Temporal lobe (tissue), 2 donors: ENCODE measurements around a stretch of chr19.

DNA sequence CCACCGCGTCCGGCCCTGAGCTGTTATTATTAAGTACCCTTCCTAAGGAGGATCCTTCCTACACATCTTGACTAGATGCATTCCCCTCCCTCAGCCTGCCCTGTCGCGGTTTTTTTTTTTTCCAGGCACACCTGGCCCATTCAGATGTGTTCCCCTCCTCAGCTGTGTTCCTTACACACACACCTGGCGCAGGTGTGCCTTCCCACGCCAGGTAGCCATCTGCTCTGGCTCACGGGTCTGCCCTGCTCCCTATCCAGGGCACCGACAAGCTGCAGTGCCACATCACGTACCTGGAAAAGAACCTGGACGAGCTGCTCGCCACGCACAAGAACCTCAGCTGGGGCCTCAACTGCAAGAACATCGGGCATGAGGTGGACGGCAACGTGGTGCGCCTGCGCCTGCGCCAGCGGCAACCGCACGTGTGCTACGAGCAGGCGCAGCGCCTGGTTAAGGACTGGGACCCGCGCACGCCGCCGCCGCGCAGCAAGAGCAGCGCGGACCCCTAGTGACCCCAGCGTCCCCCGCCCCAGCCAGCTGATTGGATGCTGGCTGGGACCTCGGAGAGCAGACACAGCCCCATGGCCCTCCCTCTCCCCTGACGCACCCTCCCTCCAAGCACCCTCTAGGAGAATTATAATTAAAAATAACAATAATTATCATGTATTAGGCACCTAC is 12.2 kb downstream of the CCDC105 start:
- RAMPAGE, long total RNA, result no peak

- RAMPAGE, long total RNA, result no peak
These were observed 7.5 kb downstream of the ILVBL start for GRCh38 chr19:15118058-15118610.

GRCh38 chr19:15225563-15226347 is 6.5 kb downstream of the EPHX3 start:
- RAMPAGE, long total RNA, result no peak

DNA sequence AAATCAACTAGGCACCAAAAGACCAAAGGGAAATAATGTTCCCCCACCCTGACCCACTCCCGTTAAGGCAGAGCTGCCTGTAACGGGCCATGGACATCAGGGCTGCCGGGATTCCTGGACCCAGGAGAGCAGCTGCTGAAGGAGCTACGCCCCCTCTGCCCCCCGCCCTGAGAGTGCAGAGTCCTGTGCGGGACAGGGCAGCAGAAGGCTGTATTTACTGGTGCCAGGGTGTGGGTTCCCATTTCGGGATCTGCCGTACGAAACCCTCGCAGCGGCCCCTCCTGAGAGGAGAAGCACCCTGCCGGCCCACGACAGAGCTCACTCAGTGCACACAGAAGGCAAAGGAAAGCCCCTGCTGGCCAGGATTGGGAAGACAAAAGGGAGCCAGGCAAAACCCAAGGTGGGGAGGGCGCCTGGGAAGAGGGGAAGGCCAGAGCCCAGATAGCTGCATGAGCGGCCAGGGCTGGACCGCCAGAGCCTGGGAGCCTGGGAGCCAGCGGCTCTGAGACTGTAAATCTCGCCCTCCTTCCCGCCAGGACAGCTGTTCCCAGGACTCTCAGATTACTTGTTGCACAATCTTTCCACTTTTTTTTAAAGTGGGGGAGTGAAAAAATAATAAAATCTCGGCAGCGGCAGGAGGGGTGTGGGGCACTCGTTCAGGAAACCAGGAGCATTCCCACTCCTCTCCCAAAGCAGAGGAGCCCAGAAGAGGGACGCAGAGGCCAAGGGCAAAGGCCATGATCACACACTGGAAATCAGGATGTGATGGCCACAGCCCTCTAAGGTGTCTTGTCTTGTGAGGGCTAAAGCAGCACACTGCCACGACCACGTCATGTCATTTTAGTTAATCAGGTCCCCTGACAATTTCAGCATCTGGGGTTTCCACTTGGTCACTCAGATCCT is 19.5 kb upstream of the EPHX3 start:
- RAMPAGE, long total RNA, result no peak

DNA sequence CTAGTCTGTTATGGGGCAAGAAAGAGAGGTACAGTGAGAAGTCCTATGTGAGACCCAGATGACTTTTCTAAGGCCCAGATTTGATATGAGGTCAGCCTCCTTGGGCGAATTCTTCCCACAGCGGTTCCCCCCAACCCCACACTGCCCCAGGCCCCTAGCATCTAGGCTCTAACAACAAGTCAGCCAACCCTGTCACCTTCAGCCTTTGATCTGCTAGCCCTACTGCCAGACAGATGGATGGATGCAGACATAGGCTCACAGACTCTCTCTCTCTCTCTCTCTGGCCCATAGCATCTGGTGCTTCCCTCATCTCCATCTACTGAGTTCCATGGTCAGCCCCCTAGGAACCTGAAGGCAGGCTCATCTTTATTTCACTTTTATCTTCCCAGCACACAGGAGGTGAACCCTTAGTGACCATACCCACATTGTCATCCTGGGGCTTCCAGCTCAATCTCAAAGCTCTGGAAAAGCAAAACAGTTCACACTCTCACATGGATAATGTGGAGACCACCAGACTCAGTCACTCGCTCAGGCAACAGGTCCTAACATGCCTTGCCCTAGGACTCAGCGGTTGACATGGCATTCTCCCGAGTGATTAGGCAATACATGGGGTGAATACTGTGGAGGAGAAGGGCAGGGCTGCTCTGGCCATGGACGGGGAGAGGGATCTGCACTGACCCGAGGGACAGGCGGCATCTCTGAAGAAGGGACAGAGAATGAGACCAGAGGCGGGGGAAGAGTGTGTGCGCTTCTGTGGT is 44.2 kb upstream of the EPHX3 start:
- RAMPAGE, long total RNA, result no peak

DNA sequence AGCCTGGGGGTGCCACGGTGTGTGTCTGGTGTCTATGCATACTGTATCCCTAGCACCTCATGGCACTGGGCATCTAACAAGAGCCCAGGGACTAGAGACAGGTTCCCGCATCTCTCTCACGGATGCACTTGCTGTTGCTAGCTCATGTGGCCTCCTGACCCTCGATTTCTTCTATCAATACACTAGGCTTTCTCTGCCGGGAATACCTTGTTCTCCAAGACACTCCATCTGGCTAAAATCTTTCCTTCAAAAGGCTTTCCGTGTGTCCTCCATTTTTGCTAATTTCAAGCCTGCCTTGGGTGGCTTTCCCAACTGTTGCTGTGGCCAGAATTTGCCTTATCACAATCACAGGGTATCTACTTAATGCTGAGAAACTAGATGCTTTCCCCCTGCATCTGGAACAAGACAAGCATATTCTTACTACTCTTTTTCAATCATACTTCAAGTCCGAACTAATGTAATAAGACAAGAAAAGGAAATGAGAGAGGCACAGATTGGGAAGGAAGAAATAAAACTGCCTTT is 37.1 kb downstream of the BRD4 start:
- RAMPAGE, long total RNA, result no peak

- RAMPAGE, long total RNA, result no peak
These were observed 8.5 kb downstream of the BRD4 start for GRCh38 chr19:15323357-15324629.

- RAMPAGE, long total RNA, result no peak
These were observed 1.2 kb downstream of the BRD4 start for GRCh38 chr19:15330795-15331805.

DNA sequence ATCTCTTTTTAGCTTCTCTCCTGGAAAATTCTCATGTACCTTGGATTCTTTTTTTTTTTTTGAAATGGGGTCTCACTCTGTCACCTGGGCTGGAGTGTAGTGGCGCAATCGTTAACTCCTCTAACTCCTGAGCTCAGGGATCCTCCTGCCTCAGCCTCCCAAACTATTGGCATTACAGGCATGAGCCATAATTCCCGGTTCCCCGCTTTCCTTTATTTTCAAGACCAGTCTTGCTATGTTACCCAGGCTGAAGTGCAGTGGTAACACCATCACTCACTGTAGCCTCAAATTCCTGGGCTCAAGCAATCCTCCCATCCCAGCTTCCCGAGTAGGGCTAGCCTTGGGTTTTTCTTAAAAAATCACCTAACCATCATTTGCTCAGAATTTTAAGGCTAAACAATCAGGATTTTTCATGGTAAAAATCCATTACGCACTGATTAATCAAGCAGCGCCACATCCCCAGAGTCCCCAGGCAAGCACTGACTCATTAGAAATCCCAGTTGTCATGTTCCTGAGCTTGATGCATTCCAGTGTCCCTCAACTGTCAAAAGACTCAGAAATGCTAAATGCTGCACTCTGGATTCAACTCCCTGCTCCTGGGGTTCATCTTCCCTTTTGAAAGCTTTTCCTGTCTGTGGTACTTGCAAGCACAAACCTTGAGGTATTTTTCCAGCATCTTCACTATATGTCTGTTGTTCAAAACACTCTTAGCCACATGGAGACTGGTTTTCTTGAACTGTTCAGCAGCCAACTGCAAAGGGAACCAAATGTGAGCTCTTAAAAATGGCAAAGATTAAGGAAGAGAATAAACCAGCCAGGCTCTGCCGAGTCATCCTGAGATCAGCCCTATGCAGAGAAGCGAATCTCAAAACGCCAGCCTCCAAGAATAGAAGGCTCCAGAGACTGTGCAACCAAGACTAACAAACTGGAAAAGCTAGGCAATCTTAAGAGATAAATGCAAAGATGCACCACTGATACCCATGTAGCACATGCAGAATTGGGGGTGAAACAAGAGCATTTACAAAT is 21.0 kb downstream of the AKAP8 start:
- RAMPAGE, long total RNA, result no peak

GRCh38 chr19:15380278-15380737 is 721 bp upstream of the AKAP8 start:
- RAMPAGE, long total RNA, result no peak

DNA sequence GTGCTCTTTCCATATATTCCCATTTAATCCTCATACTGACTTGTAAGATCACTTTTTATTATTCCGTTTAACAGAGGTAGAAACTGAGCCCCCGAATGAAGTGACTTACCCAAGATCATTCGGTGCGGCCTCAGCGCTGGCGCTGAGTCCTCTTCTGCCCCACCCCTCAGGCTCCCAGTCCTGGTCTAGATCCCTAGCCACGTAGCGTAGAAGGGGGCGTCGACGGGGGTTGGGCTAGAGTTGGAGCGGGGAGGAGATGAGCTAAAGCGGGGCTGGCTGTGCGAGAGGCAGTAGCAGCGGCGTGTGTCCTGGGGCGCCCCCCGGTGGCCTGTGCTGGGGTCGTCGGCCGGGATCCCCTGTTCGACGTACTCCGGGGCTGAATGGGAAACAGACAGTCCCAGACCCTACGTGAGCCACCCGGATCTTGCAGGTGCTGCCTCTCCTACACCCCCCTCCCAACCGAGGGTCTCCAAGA is 47.4 kb downstream of the CYP4F22 start:
- RAMPAGE, long total RNA, result no peak

DNA sequence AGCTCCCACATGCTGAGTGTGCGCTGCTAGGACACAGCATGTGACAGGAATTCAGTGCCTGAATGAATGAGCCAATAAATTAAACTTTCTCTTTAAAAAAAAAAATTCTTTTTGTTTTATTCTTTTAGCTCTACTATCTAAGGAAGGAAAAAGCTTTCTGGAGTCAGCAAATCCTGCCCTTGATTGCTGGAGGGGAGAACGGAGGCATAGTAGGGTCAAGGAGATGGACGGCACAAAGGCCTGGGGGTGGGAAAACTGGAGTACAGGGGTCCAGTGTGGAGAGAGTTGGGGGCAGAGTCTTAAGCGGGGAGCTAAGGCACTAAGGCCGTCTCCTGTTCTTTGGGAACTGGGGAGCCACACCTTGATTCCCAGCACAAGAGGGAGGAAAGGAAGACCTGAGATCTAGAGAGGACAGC is 10.1 kb upstream of the TPM4 start:
- RAMPAGE, long total RNA, result no peak

- RAMPAGE, long total RNA, result no peak
These were observed 3.9 kb downstream of the RAB8A start for GRCh38 chr19:16115502-16116170.

GRCh38 chr19:16199929-16200653 is 2.4 kb downstream of the AP1M1 start:
- RAMPAGE, long total RNA, result no peak

GRCh38 chr19:16554908-16555420 is 12.7 kb upstream of the CHERP start:
- RAMPAGE, long total RNA, result no peak

- RAMPAGE, long total RNA, result no peak
These were observed 9.0 kb upstream of the SLC35E1 start for GRCh38 chr19:16580816-16581987.

DNA sequence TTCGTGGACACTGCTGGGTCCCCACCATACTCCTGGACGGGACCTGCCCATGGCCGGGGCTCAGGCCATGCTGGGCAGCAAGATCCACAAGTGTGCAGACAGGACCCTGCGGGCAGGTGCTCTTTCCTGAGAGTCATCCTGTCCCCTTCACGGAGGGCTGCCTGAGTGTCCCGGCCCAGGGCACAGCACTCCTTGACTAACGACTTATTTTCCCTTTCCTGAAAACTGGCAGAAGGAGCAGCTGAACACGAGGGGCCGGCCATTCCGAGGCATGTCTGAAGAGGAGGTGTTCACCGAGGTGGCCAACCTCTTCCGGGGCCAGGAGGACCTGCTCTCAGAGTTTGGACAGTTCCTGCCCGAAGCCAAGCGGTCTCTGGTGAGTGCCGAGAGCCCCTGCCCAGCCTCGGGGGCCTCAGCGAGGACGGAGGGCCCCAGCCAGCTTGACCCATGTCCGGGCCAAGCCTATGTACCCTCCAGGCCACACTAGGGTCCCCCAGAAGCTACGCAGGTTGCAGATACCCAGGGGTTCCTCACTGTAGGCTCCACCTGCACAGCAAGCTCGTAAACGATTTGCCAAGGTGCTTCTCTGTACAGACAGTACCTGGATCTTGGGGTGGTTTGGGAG is 17.7 kb downstream of the SIN3B start:
- RAMPAGE, long total RNA, result no peak

GRCh38 chr19:16887288-16888005 is 1.4 kb upstream of the F2RL3 start:
- RAMPAGE, long total RNA, result no peak

GRCh38 chr19:17101518-17102621 is 26.3 kb downstream of the MYO9B start:
- RAMPAGE, long total RNA, result no peak

GRCh38 chr19:17113210-17113827 is 37.7 kb downstream of the MYO9B start:
- RAMPAGE, long total RNA, result no peak